OCI-LY7 (cell line): ENCODE measurements around a stretch of chr6.

DNA sequence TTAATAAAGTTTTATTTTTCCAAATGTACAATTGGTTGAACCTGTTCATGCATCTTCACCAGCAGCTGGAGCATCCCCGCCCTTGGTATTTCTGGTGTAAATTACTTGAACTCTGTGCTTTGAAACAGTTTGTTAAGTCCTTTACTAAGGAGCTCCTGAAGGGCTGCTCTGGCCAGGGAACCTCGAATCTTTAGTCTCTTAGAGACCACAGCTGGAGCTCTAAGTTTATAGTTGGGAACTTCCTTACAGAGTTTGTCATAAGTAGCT lies 64.6 kb downstream of the FAM50B start:
- PRO-cap: no peak
- RAMPAGE, long total RNA: no peak

DNA sequence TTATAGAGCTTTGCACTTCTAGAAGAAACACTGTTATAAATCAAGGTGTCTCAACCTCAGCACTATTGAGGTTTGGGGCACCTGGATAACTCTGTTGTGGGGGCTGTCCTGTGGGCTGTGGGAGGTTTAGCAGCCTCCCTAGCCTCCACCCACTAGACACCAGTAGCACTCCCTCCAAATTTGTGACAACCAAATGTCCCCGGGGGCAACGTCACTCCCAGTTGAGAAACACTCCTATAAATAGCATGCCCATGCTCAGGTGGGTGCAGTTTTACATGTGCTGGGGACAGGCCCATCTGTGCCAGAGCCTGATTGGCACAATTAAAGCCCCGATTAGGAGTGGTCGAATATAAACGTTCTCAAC lies 78.9 kb downstream of the FAM50B start:
- PRO-cap: no peak
- RAMPAGE, long total RNA: no peak

DNA sequence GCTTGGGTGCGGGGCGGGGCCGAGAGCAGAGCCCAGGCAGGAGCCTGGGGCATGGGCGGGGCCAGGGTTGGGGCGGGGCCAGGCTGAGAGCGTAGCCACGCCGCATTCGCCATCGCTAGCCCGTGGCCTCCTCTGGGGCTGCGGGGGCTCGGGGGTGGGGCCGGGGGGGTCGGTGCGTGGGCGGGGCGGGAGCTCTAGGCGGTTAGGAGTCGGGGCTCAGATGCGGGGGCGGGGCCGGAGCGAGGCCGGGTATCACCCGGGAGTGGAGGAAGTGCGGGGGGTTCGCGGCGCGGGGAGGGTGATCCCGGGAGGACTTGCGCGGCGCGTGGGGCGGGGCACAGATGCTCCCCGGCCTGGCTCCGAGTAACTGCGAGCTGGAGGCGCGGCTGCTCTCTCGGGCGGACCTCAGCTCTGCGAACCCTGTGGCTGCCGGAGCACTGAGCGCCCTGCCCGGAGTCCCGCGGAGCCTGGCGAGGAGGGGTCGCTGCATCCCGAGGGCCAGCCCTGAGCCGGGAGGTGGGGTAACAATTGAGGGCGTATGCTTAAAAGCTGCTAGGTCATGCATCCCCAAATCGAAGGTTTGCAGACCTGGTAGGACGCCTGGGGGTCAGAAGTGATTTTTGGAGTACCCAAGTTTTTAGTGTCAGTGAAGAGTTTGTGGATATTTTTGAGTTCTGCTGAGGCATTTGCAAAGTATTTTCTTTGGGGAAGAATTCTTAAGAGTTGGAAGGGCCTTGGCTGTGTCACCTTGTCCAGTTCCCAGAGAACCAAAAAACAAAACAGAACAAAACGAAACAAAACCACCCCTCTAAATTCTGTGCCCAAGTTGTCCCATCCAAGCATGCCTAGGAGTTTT lies 586 bp upstream of the ECI2 start:
- PRO-cap: bidirectional peak, plus-strand start at position 67 of the sequence, minus-strand start outside the sequence; bidirectional peak, plus-strand start at position 340 of the sequence, minus-strand start at position 469 of the sequence
- RAMPAGE, long total RNA: no peak

DNA sequence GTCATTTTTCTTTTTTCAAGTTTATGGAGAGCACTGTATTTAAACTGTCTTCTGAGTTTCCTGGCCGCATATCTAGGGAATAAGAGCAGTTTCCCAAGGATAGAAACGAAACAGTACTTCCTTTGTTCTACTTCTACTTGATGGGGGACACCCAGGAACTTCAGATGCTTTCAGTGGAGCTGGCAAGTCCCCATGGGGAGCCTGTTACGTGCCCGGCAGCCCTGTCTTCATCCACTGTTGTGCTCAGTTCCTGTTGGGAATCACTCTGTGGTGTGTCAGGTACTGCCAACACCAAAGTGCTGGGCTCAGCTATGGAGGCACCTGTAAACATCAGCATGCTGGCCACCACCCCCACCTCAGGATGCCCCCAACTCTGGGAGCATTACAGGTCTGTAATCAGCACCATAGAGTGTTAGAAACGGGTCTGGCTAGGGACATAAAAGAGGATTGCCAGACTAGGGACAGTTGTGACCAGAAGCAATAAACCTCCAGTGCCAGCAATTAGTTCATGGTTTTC lies 221.7 kb upstream of the ECI2 start:
- PRO-cap: no peak
- RAMPAGE, long total RNA: no peak

- PRO-cap: no peak
- RAMPAGE, long total RNA: no peak
Observed at GRCh38 chr6:4606863-4607916, 169.0 kb upstream of the CDYL start.

- PRO-cap: no peak
- RAMPAGE, long total RNA: no peak
Observed at GRCh38 chr6:4774694-4775309, 1.4 kb upstream of the CDYL start.

- PRO-cap: no peak
- RAMPAGE, long total RNA: no peak
Observed at GRCh38 chr6:4816872-4817423, 40.7 kb downstream of the CDYL start.

DNA sequence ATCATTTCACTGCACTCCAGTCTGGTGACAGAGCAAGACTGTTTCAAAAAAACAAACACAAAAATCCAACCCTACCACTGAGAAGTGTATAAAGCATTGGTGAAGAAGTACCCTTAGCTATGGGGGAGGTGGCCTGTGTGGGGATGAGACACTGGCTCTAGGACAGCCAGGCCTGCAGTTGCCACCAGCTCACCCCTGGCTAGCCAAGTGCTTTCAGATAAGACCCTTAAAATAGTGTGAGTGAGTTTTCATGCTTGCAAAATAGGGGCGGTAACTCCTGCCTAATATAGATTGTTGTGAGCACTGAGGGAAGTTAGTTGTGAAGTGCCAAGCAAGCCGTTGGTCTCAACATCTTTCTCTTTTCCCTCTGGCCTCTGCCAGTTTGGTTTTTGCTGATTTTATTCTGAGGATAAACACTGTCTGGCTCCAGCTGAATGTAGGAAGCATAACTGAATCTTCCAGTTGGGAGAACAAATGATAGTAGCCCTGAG lies 11.3 kb downstream of the PPP1R3G start:
- PRO-cap: no peak
- RAMPAGE, long total RNA: no peak

- PRO-cap: no peak
- RAMPAGE, long total RNA: no peak
Observed at GRCh38 chr6:5629571-5630453, 368.5 kb downstream of the FARS2 start.

DNA sequence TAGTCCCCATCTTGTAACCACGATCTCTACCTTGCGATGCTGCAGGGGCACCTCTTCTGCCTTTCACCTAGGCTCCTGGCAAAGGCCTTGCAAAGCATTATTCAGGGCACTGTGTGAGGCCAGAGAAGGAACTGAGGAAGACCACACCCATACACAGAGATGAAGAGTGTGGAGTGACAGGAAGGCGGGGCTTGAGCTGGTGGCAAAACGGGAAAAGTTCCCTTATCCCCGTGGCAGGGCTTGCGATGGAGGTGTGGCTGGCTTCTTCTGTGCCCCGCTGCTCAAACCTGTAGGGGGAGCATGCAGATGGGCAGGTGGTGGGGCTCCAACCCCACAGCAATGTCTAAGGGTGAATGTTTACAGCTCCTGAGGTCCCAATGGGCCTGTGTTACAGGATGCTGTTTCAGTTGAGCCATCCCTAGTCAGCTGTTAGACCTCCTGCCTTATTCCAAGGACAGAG lies 105.8 kb downstream of the LY86 start:
- PRO-cap: no peak
- RAMPAGE, long total RNA: no peak

- PRO-cap: no peak
- RAMPAGE, long total RNA: no peak
Observed at GRCh38 chr6:6711986-6712277, 123.4 kb downstream of the LY86 start.

GRCh38 chr6:6725692-6726189 lies 137.2 kb downstream of the LY86 start:
- PRO-cap: no peak
- RAMPAGE, long total RNA: no peak

DNA sequence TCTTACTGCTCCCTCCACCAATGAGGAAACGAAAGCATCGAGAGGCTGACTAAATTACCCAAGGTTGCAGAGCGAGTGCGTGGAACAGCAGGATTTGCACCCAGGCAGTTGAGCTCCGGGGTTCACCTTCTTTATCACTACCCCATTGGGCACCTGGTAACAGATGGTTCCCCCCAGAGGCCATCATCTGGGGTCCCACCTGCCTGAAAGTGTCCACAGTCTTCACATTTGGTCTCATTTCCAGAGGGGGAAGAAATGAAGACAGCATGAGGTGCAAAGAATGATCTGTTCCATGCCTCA lies 208.4 kb downstream of the LY86 start:
- PRO-cap: no peak
- RAMPAGE, long total RNA: no peak

GRCh38 chr6:6806655-6807639 lies 218.4 kb downstream of the LY86 start:
- PRO-cap: no peak
- RAMPAGE, long total RNA: no peak

DNA sequence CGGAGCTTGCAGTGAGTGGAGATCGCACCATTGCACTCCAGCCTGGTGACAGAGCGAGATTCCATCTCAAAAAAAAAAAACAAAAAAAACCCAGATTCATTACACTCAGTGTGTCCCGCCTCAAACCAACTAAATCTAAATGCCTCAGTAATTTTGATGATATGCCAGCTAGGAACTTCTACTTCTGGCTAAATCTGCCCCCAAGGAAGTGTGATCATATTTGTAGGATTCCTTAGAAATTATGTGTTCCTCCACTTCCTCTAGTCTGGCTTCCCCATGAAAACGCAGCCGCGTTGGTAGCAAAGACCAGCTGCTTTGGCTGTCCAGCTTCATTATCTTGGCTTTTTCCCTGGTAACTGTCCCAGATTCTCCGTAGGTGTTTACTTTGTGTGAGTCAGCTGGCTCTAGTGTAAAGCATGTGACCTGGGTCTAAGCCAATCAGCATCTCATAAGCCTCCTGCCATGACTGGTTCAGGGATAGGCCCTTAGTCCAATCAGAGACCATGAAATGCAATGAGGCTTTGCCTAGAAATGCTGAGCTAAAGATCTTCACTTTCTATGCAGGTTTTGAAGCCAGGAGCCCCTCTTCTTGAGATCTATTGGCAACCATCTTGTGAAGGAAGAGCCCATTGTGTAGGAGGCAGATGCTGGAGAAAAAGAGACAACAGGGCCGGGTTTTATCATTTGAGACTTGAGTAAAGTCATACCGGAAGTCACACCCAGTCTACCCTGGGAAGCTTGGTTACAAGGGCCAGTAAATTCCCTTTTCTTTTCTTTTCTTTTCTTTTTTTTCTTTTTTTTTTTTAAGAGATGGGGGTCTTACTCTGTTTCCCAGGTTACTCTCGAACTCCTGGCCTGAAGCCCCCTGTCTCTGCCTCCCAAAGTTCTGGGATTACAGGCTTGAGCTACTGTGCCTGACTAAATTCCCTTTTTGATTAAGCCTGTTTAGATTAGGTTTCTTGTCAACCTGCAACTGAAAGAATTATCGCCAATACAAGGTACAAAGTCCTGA lies 256.6 kb upstream of the RREB1 start:
- PRO-cap: no peak
- RAMPAGE, long total RNA: no peak

DNA sequence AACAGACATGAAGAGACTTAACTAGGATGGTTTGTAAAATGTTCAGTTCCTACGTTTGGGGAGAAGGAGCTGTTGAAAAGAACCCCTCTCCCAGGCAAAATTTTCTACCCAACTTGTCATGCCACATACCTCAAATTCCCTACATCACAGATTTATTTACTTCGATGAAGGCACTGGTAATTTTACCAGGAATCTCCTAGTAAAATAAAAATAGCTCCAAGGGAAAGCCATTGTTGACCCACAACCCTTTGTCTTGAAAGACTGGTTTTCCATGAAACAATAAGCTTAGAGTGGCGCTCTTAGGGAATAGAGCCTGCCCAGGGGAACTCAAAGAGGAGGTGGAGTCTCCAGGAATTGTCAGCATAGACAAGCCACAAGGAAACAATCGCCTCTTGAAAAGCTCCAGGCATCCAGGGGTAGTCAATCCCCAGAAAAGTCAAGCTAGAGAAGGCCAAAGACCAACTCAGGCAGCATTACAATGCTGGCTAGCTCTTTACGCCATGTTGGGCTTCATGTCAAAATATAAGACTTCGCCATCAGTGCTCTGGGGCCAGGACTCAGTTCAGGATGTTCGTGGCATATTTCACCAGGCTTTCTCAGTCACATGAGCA lies 99.2 kb upstream of the RREB1 start:
- PRO-cap: no peak
- RAMPAGE, long total RNA: no peak

- PRO-cap: no peak
- RAMPAGE, long total RNA: no peak
Observed at GRCh38 chr6:7051738-7052390, 55.9 kb upstream of the RREB1 start.

DNA sequence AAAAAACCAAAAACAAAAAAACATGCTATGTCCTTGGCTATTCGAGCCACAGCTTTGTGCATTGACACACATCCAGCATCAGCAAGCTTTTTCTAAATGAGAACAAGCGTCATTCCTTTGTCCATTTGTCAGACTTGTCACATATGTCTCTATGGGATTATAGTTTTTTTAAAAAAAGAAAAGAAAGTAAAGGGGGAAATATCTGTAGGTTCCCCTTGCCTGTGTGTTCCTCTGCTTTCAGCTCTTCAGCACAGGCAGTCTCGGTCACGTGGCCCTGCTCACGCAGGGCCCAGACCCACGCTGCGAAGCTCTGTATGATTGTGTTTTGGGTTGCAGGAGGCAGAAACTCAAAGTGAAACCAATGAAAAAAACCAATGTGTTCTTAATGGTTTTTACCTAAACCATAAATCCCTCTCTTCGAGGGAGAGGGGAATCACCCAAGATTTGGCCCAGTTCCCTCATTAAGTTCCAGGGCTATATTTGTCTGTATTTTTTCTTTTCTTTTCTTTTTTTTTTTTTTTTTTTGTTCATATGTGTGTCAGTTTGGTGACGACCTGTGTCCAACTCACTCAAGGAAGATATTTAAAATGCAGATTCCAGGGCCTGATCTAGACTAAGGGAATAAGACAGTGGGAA lies 34.0 kb upstream of the RREB1 start:
- PRO-cap: no peak
- RAMPAGE, long total RNA: no peak

GRCh38 chr6:7126629-7127259 lies 19.0 kb downstream of the RREB1 start:
- PRO-cap: no peak
- RAMPAGE, long total RNA: no peak

- PRO-cap: no peak
- RAMPAGE, long total RNA: no peak
Observed at GRCh38 chr6:7165617-7166048, 57.9 kb downstream of the RREB1 start.